H7 (cell line): ENCODE measurements around a stretch of chr6.

DNA sequence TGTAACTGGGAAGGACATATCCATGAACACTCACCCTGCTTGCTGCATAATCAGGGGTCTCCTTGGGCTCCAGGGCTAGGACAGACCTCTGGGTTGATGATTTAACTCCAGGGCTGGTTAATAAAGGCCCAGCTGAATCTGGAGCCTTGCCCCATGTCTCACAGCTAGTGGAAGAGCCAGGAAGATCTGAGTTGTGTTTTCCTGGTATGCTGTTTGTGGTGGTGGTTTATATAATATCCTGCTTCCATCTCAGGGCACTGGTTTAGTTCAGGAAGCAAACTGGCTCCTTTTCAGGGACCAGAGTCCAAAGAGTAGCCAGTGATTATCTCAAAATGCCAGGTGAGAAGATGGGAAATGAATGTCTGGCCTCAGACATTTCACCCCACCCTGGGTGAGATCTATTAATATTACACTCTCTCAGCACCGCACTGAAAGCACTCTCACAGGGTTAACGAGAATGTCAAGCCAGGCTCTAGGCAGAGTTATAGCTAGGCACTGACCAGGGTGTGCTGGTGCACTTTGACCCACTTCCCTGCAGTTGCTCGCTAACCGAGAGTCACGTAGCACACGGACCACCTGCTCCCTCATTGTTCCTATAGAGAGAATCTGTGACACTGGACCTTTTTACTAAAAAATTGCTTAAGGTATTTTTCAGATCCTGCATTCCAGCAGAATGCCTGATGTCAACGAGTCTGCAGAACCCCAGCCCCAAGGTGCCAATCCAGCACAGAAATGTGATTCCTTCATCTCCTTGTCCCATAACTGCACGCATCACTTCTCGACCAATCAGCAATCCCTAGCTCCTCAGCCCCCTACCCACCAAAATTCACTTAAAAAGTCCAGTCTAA is 90.2 kb upstream of the SLC22A16 start:
- RAMPAGE, long total RNA, result no peak

GRCh38 chr6:110815796-110815975 is 417 bp upstream of the CDK19 start:
- RAMPAGE, long total RNA, result no peak

DNA sequence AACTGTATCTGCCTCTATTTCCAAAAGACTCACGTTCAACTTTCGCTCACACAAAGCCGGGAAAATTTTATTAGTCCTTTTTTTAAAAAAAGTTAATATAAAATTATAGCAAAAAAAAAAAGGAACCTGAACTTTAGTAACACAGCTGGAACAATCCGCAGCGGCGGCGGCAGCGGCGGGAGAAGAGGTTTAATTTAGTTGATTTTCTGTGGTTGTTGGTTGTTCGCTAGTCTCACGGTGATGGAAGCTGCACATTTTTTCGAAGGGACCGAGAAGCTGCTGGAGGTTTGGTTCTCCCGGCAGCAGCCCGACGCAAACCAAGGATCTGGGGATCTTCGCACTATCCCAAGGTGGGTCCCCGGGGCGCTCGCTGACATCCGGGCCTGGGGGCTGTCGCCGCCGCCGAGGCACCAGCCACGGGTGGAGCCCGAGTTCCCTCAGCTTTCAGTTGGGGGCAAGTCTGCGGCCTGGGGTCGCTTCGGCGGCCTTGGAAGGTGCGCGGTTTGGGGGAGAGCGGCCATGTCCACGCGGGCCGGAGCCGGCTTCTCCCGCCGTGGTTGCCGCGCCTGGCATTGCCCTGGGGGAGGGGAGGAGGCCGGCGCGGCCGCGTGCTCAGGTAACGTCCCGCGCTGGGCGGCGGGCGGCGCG is 405 bp downstream of the AMD1 start:
- RAMPAGE, long total RNA, result no peak

GRCh38 chr6:110958052-110958312 is 524 bp upstream of the GTF3C6 start:
- RAMPAGE, long total RNA, result no peak

GRCh38 chr6:111196366-111196885 is 62.7 kb upstream of the MFSD4B start:
- RAMPAGE, long total RNA, result no peak

DNA sequence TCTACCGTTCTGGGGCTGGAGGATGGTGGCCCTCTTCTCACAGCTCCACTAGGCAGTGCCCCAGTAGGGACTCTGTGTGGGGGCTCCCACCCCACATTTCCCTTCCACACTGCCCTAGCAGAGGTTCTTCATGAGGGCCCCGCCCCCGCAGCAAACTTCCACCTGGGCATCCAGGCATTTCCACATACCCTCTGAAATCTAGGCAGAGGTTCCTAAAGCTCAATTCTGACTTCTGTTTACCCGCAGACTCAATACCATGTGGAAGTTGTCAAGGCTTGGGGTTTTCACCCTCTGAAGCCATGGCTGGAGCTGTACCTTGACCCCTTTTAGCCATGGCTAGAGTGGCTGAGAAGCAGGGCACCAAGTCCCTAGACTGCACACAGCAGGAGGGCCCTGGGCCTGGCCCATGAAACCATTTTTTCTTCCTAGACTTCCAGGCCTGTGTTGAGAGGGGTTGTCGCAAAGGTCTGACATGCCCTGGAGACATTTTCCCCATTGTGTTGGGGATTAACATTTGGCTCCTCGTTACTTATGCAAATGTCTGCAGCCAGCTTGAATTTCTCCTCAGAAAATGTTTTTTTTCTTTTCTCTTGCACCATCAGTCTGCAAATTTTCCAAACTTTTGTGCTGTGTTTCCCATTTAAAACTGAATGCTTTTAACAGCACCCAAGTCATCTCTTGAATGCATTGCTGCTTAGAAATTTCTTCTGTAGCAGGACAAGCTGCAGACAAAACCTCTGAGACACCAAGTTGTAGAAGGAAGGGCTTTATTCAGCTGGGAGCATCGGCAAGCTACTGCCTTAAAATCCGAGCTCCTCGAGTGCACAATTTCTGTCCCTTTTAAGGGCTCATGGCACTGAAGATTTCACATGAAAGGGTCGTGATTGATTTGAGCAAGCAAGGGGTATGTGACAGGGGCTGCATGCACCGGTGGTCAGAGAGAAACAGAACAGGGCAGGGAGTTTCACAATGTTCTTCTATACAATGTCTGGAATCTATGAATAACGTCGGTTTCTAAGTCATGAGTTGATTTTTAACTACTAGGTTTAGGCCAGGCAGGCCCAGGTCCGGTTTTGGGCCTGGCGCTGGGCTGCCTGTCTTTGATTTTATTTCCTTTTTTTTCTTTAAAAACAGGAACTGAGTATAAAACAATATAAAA is 24.7 kb downstream of the MFSD4B start:
- RAMPAGE, long total RNA, result no peak

DNA sequence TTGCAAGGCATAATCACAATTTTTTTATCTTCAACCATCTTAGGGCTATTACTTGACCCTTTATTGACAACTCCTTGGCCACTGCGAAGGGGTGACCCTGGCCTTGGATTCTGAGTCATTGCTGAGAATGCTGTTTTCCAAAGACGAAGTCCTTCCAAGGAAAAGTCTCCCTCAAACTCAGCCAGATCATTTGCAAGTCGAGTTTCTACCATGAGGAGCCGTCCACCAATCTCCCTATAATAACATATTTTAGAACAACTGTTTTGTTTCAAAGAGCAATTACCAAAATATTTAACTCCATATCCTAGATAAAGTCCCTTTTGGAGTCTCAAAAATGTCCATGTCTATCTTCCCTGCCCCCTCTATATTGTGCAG is 108.6 kb downstream of the MFSD4B start:
- RAMPAGE, long total RNA, result no peak

- RAMPAGE, long total RNA, result no peak
Measured at GRCh38 chr6:111412716-111413714, 70.0 kb downstream of the REV3L start.

- RAMPAGE, long total RNA, result no peak
Measured at GRCh38 chr6:111574256-111574983, 31.3 kb downstream of the TRAF3IP2 start.

DNA sequence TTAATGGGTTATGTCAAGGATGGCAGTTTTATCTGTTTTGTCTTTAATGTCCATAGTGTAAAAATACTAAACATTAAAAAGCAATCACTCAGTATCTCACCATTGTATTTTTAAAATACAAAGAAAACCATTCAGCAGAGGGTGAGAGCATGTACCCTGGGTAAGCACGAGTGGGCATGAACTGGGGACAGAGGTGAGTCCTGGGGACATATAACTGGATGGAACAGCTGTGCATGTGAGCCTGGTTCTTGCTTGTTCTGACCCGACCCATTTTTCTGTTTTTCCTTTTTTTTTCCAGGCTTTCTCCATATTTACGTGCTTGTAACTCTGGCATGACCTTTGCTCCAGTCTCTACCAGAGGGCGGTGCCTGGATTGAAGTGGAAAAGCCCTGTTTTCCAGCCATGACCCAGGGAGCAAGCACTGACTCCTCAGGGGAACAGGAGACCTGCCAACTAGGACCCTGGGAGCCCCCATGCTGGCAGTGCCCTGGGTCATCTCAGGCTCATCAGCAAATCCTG is 8.1 kb downstream of the TRAF3IP2 start:
- RAMPAGE, long total RNA, result no peak

DNA sequence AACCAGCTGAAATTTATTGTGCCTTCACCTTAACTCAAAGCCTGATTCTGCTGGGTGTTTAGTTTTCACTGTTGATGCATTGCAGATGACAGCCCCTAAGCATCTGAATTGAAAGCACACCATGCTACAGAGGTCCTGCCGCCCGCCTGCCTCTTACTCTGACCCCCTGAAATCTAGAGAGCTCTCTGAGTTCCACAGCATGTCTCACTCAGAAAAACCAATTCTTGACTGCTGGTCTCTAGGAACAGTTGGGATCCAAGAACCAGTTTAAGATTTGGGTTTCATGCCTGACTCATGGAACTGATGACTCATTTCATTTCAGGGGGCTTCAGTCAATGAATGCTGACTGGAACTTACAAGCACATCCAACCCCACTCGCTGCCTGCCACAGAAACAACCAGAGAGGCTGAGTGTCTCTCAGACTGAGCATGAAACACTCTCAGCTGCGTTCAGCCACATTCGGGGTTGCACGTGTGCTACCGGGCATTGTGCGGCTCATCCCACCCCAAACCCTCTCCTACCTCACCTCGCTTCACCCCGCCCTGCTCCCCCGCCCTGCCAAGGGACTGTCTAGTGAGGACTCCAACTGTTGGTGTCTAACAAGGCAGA is 19.9 kb upstream of the TRAF3IP2 start:
- RAMPAGE, long total RNA, result no peak

DNA sequence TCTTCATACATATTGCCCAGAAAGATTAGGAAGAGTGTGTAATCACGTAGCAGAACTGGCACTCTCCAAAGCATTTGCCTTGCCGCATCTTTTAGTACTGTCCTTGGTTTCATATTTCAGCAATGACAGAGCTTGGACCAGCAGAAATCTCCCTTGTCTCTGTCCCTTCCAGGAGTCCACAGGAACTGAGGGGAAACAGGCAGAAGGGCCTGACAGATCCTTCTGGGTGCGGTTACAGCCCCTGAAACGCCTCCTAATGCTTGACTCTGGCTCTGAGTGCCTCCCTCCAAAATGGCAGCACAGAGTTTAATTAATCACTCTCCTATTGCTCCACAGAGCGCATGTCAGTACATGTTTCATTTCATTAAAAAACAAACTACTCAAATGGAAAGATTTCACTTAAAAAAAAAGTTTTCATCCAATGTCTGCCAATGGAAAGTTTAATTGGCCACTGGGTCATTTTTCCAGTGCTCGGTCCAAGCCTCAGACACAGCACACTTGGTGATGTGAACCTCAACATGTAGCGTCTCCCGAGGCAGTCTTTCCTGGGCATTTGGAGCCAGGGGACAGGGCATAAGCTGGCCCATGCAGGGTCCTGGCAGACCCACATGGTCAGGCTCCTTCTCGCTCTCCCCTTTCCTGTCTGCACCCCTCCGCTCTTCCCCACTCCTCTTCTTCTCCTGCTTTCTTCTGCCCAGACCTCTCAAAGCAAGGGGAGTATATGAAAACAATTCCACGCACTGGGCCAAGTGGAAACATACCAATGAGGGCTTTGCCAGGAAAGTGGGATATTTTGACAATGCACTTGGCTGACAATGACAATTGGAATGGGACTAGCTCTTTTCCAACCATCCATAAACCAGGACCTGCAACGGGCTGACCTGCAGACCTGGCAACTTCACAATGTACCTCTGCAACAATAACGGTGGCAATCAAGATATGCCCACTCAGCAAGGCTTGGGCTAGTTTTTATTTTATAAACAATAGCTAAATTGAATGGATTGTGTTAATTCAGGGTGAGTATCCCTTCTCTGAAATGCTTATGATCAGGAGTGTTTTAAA is 58.7 kb upstream of the TRAF3IP2 start:
- RAMPAGE, long total RNA, result no peak

GRCh38 chr6:111685085-111685396 is 79.4 kb upstream of the TRAF3IP2 start:
- RAMPAGE, long total RNA, result no peak

DNA sequence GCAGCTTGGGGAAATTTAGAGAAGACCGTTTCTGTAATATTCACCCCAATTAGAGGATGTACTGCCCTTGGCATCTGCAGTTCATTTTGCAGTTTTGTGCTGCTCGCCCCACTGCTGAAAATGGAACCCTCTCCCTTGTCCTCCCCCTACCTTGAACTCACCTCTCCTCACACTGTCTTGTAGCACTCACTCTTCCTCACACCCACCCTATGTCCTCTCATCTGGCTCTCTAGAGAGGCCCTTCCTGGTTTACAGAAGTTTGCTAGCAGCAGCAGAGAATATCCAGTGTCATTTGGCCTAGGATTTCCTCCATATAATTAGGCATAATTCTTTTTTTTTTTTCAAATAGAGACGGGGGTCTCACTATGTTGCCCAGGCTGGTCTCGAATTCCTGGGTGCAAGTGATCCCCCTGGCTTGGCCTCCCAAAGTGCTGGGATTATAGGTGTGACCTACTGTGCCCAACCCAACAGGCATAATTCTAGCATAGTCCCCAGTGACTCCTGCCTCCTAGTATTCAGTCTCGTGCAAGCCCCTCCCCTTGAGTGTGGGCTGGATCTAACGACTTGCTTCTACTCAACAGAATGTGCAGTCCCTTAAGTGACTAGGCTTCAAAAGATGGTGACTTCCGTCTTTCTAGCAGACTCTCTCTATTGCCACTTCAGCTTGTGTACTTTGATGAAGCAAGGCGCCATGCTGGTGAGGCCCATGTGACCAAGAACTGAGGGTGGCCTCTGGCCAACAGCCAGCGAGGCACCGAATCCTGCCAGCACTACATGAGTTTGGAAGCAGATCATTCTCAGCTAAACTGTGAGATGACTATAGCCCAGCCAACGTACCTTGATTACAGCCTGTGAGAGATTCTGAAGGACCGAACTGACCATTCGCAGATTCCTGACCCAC is 109.5 kb upstream of the TRAF3IP2 start:
- RAMPAGE, long total RNA, result no peak

DNA sequence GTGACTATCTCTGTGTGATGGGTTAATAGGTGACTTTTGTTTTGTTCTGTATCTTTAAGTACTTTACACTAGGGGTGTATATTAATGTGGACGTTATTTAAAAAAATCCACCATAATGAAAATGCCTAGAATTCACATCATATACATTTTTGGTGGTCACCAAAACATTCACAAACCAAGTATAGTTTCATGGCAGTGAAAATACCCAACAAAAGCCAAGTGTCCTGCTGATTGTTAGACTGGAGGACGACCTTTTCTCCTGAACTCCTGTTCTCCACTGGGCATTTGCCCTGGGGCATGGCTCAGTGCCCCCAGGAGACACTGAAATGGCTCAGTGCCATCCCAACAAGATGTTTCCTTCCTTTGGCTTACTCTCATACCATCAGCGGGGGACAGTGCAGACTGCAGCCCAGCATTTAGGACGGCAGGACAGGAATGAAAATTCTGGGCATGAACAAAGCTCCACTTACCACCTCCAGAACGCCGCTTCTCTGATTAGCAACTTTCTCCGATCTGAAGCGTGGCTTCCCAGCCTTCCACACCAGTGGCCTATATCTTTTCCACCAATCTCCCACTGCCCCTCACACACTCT is 114.8 kb downstream of the FYN start:
- RAMPAGE, long total RNA, result no peak

DNA sequence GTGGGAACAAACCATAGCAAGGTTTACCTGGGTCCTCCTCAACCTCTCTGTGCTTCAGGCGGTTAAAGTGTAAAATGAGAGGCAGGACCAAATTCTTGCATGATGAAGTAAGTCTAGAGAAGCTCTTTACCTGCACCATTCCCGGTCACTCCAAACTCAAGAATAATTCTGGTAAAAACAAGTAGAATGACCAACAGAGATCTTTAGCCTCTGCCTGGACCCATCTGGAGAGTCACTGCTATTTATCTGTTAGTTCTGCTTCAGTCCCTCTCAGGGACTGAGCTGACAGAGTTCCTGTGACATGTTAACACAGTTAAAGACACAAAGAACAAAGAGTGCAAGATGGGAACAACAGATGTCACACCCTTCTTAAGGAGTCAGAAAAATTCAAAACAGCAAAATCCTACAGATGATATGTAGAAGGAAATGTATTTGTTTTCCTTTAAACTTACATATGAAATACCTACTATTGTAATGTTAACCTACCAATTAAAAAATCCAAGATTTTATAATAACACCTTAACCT is 102.3 kb downstream of the FYN start:
- RAMPAGE, long total RNA, result no peak

DNA sequence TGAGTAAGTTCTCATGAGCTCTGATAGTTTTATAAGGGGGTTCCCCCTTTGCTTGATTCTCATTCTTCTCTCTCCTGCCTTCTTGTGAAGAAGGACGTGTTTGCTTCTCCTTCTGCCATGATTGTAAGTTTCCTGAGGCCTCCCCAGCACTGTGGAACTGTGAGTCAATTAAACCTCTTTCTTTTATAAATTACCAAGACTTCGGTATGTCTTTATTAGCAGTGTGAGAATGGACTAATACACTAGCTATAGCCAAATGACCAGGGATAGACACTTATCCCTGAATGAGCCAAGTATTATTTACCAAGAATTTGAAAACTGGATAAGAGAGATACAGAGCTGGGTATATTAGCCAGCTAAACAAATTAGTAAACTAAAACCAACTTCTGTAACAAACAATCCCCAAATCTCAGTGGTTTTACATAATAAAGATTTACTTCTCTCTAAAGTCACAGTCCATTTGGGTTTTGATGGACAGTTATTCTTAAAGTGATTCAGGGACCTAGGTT is 7.6 kb upstream of the FYN start:
- RAMPAGE, long total RNA, result no peak

- RAMPAGE, long total RNA, result no peak
Measured at GRCh38 chr6:111888684-111889791, 15.8 kb upstream of the FYN start.

- RAMPAGE, long total RNA, result no peak
Measured at GRCh38 chr6:112114057-112114264, 26.6 kb downstream of the FAM229B start.

- RAMPAGE, long total RNA, result no peak
Measured at GRCh38 chr6:112150358-112150728, 63.0 kb downstream of the FAM229B start.